Measurements from ENCODE around the genes TGFBR1 and MSANTD3.

- RAMPAGE, long total RNA: no peak
- RRBS, 2 experiments: no CpG with 5 or more reads among the region's 6 CpGs
CAGE:
- cytosol, long polyA minus RNA: no peak
- cytosol, long polyA plus RNA: no peak
- long polyA plus RNA: no peak
- nucleolus, long total RNA: no peak
- nucleus, long polyA plus RNA: no peak
- nucleus, long total RNA: no peak
Measured at GRCh38 chr9:97591137-97591521, 42.0 kb downstream of the TSTD2 start.

- RAMPAGE, long total RNA: no peak
- RRBS, 2 experiments: no CpG with 5 or more reads among the region's 4 CpGs
CAGE:
- cytosol, long polyA minus RNA: no peak
- cytosol, long polyA plus RNA: no peak
- long polyA plus RNA: no peak
- nucleolus, long total RNA: no peak
- nucleus, long polyA plus RNA: no peak
- nucleus, long total RNA: no peak
Measured at GRCh38 chr9:97759717-97760324, 62.7 kb upstream of the XPA start.

DNA sequence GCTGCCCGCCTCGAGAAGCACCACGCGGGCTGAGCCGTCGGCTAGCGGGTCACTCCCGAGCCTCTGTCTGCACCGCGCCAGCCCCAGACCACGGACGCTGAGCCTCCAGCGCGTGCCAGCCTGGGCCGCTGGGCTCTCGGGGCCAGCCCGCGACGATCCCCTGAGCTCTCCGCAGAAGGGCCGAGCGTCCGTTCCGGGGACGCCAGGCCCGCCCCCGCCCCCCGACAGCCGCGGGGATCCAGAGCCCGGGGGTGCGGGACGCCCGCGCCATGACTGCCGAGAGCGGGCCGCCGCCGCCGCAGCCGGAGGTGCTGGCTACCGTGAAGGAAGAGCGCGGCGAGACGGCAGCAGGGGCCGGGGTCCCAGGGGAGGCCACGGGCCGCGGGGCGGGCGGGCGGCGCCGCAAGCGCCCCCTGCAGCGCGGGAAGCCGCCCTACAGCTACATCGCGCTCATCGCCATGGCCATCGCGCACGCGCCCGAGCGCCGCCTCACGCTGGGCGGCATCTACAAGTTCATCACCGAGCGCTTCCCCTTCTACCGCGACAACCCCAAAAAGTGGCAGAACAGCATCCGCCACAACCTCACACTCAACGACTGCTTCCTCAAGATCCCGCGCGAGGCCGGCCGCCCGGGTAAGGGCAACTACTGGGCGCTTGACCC lies 750 bp downstream of the FOXE1 start:
- RAMPAGE, long total RNA: no peak
- RRBS, 2 experiments: 4 to 9% methylated on average over 24 to 31 of the region's 85 CpGs
CAGE:
- cytosol, long polyA minus RNA: no peak
- cytosol, long polyA plus RNA: no peak
- long polyA plus RNA: no peak
- nucleolus, long total RNA: no peak
- nucleus, long polyA plus RNA: no peak
- nucleus, long total RNA: no peak

DNA sequence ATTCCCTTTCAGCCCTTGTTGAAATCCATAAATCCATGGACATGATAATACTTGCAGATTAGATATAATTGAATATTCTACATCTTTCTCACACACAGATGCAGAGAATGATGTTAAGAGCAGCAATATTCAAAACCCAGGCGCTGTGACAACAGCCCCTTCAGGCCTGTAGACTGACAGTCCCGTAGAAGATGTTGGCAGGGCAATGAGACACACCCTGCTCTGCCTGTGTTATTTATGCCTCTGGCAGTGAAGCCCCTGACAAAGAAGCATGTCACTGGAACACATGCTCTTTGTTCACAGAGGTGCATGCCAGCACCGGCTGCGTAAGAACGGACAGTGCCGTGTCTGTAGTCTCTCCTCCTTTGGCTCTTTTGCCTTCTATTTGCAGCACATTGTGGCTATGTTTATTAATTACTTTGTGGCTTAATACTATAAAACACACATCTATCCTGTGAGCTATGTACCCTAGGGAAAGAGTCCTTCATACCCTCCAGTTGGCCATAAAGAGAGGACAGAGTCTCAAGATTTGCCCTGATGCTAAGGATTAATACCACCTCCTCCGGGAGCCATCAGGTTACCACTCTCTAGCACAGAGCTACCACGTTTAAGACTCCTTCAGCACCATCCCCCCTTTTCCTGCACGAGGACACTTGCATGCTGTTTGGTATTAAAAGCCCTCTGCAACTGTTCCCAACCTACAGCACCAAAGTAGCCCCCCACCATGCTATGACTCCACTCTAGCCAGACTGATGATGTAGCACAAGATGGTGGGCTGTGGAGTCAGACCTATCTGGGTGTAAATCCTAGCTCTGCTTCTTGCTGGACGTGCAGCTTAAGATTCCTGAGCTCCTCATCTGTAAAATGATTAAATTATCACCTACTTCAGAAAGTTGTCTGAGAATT lies 2.0 kb upstream of the ANP32B start:
- RAMPAGE, long total RNA: no peak
- RRBS, 2 experiments: no CpG with 5 or more reads among the region's 10 CpGs
CAGE:
- cytosol, long polyA minus RNA: no peak
- cytosol, long polyA plus RNA: no peak
- long polyA plus RNA: no peak
- nucleolus, long total RNA: no peak
- nucleus, long polyA plus RNA: no peak
- nucleus, long total RNA: no peak

DNA sequence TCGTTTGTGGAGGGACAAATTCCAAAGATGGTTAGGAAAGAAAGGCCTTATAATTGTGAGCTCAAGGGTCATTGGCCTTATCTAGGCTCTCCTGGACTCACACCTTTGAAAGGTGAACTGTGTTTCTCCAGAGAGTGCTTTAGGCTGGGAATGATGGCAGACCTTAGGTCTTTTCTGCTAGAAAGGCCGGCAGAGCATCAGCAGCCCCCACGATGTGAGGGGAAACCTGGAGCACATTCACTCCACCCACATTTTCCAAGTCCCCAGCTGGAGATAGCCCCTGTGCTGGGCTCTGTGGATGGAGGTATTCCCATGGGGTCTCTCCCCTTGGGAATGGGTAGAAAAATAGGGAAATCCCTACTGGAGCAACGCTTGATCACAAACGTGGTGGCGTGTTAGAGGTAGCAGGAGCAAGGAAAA lies 15.4 kb downstream of the CORO2A start:
- RAMPAGE, long total RNA: no peak
- RRBS, 2 experiments: no CpG with 5 or more reads among the region's 6 CpGs
CAGE:
- cytosol, long polyA minus RNA: no peak
- cytosol, long polyA plus RNA: no peak
- long polyA plus RNA: no peak
- nucleolus, long total RNA: no peak
- nucleus, long polyA plus RNA: no peak
- nucleus, long total RNA: no peak

GRCh38 chr9:98243733-98244303 lies 11.6 kb downstream of the TBC1D2 start:
- RAMPAGE, long total RNA: no peak
- RRBS, 2 experiments: no CpG with 5 or more reads among the region's 7 CpGs
CAGE:
- cytosol, long polyA minus RNA: no peak
- cytosol, long polyA plus RNA: no peak
- long polyA plus RNA: no peak
- nucleolus, long total RNA: no peak
- nucleus, long polyA plus RNA: no peak
- nucleus, long total RNA: no peak

DNA sequence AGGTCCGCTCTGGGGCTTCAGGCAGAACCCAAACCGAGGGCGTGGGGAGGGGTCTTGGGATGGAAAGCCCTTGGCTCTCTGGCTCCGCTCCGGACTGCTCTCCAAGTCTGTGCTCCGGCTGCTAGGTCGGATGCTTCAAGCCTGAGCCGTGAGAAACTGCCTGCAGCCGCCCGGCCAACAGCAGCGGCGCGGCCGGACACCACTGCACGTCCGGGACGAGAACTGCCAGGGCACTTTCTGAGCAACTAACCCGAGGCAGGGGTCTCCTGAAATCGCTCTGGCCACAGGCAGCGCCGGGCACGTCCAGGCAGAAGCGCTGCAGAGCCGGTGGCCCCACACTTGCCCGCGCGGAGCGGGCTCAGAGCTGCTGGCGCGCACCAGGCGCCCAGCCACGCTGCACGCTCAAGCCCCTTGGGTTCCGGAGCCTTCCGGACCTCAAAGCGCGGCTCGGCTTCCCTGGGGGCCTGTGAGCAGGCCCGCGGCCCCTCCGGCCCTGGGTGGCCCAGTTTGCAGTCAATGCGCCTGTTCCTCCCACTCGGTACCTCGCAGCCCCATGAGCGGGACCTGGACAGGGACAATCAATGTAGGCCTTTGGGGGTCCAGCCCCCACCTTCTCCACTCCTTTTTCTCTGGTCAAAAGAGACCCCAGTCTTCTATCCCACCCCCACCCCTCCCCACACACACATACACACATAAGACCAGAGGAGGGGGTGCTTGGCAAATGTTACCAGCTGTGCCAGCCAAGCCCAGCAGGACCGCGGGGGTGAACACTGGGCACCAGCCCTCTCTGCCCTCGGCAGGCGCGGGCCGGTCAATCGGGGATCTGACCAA lies 1.0 kb downstream of the GABBR2 start:
- RAMPAGE, long total RNA: no peak
- RRBS, 2 experiments: 9 to 12% methylated on average over 25 to 28 of the region's 52 CpGs
CAGE:
- cytosol, long polyA minus RNA: no peak
- cytosol, long polyA plus RNA: no peak
- long polyA plus RNA: no peak
- nucleolus, long total RNA: no peak
- nucleus, long polyA plus RNA: no peak
- nucleus, long total RNA: no peak

- RAMPAGE, long total RNA: no peak
- RRBS, 2 experiments: no CpG with 5 or more reads among the region's 16 CpGs
CAGE:
- cytosol, long polyA minus RNA: no peak
- cytosol, long polyA plus RNA: no peak
- long polyA plus RNA: no peak
- nucleolus, long total RNA: no peak
- nucleus, long polyA plus RNA: no peak
- nucleus, long total RNA: no peak
Measured at GRCh38 chr9:98709640-98709906, 838 bp upstream of the GABBR2 start.

DNA sequence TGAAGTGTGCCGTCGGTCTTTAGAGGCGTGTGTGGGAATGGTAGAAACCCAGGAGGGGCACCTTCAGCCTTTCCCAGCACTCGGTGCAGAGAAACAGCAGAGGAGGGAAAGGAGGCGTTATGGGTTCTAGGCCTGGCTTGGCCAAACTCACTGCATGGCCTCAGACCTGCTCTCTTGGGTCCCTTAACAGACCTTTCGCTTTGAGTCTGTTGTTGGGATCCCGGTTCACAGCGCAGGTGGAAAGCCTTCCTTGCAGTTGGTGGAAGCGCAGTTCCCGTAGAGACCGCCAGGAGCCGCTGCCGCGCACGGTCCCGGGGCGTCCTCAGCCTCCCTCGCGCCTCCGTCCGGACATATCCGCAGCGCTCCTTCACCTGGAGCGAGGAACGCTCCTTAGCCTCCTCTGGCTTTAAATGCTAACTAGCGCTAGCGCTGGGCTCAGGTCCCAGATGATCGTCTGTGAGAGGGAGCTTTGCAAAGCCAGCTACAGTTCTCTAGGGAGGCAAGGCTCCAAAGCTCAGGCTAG lies 31.2 kb downstream of the COL15A1 start:
- RAMPAGE, long total RNA: no peak
- RRBS, 2 experiments: under 1 to 3% methylated on average over 8 of the region's 28 CpGs
CAGE:
- cytosol, long polyA minus RNA: no peak
- cytosol, long polyA plus RNA: no peak
- long polyA plus RNA: no peak
- nucleolus, long total RNA: no peak
- nucleus, long polyA plus RNA: no peak
- nucleus, long total RNA: no peak

GRCh38 chr9:98975427-98975929 lies 31.8 kb downstream of the COL15A1 start:
- RAMPAGE, long total RNA: no peak
- RRBS, 2 experiments: no CpG with 5 or more reads among the region's 7 CpGs
CAGE:
- cytosol, long polyA minus RNA: no peak
- cytosol, long polyA plus RNA: no peak
- long polyA plus RNA: no peak
- nucleolus, long total RNA: no peak
- nucleus, long polyA plus RNA: no peak
- nucleus, long total RNA: no peak

GRCh38 chr9:98977192-98977448 lies 33.4 kb downstream of the COL15A1 start:
- RAMPAGE, long total RNA: no peak
- RRBS, 2 experiments: no CpG with 5 or more reads among the region's 2 CpGs
CAGE:
- cytosol, long polyA minus RNA: no peak
- cytosol, long polyA plus RNA: no peak
- long polyA plus RNA: no peak
- nucleolus, long total RNA: no peak
- nucleus, long polyA plus RNA: no peak
- nucleus, long total RNA: no peak

DNA sequence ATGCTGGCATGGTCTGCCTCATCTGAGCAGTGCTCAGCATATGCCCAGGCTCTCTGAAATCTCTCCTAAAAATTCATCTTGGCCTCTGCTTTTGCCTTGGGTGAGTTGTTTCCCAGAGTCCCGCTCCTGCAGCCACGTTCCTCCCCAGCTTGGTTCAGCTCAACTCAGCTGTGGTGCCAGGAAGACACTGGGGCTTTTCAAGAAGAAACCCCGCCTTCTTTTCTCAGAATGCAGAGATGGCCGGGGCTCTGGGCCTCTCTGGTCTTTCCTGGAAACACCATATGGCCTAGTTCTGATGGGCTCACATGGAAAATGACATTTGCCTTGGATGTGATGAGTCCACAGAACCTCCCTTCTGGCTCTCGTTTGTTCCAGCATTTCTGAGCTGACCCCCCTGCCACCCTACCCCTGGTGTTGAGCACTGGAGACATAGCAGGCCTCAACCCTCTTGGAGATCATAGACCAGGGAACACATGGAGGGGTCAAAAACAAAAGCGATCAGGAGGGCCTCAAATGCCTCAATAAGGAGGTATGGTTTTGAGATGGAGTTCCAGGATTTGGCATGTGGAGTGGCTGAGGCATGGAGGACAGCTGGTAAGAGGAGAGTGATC lies 12.0 kb upstream of the TGFBR1 start:
- RAMPAGE, long total RNA: no peak
- RRBS, 2 experiments: no CpG with 5 or more reads among the region's 6 CpGs
CAGE:
- cytosol, long polyA minus RNA: no peak
- cytosol, long polyA plus RNA: no peak
- long polyA plus RNA: no peak
- nucleolus, long total RNA: no peak
- nucleus, long polyA plus RNA: no peak
- nucleus, long total RNA: no peak

DNA sequence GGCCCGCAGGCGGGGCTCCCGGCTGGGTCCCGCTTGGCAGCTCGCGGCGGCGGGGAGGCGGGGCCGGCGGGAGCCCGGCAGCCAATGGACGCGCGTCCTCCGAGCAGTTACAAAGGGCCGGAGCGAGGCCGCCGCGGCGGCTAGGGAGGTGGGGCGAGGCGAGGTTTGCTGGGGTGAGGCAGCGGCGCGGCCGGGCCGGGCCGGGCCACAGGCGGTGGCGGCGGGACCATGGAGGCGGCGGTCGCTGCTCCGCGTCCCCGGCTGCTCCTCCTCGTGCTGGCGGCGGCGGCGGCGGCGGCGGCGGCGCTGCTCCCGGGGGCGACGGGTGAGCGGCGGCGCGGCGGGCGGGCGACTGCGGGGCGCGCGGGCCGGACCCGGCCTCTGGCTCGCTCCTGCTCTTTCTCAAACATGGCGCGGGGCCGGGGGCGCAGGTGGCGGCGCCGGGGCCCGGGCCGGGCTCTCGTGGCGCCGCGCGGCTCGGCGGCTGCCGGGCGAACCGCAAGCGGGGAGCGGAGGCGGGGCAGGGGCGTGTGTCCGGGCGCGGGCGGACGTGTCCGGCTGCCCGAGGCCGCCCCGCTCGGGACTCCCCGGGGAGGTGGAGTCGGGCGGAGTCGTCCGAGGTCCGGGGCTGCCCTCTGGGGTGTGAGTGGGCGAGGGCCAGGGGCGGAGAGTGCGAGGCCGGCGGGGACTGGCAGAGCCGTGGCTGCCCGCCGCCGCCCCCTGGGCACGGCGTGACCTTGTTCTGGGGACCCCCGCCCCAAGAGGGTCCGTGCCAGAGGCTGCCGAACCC lies at the start of gene TGFBR1:
TSS of gene TGFBR1 (plus strand) at position 136 of the 790 bp plus-strand sequence.
- RAMPAGE, long total RNA: no peak
- RRBS, 2 experiments: under 1 to 2% methylated on average over 73 to 86 of the region's 119 CpGs
CAGE:
- cytosol, long polyA minus RNA: start-site peak on the plus strand centred at position 151 of the sequence, 24 bp wide, 36 reads
- cytosol, long polyA plus RNA: no peak
- long polyA plus RNA: start-site peak on the plus strand centred at position 432 of the sequence, 744 bp wide, 9 and 53 reads in 2 replicates
- nucleolus, long total RNA: no peak
- nucleus, long polyA plus RNA: start-site peak on the plus strand centred at position 138 of the sequence, 122 bp wide, 38 and 61 reads in 2 replicates
- nucleus, long total RNA: no peak

- RAMPAGE, long total RNA: no peak
- RRBS, 2 experiments: no CpG with 5 or more reads among the region's 5 CpGs
CAGE:
- cytosol, long polyA minus RNA: no peak
- cytosol, long polyA plus RNA: no peak
- long polyA plus RNA: no peak
- nucleolus, long total RNA: no peak
- nucleus, long polyA plus RNA: no peak
- nucleus, long total RNA: no peak
Measured at GRCh38 chr9:99123096-99123936, 18.4 kb downstream of the TGFBR1 start.

DNA sequence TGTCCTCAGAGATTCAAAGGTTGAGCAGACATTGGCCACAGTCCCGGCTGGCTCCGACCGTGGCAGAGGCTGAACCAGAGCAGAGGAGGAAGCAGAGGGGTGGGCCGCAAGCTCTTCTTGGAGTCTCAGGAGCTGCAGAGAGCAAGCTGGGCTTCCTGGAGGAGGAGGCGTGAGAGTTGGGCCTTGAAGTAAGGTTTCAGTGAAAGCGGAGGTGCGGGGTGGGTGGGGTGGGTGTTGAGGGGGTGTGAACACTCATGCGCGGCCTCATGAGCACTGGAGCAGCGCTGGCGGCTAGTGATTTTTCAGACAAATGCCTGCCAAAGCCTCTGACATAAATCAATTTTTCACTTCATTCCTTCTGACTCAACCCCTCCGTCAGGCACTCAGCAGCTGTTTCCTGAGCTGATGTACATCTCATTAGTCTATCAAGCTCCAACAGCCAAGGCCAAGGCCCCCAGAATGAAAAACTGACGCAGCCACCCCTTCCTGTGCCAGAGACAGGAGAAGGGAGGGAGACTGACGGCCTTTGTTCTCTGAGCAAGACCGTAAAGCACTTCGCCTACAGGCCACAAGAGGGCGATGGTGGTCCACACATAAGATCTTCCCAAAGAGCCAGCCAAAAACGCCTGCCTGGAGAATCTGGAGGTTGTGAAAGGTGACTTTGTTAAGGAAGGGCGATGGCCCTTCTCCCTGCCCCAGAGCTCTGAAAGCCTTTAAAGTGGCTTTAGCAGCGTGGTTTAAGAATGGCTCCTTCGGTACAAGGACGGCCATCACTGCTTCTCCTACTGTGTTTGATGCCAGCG lies 37.3 kb downstream of the ALG2 start:
- RAMPAGE, long total RNA: start-site peak on the minus strand centred at position 129 of the sequence, 114 bp wide, 33 and 8 reads in 2 replicates
- RRBS, 2 experiments: no CpG with 5 or more reads among the region's 23 CpGs
CAGE:
- cytosol, long polyA minus RNA: no peak
- cytosol, long polyA plus RNA: no peak
- long polyA plus RNA: no peak
- nucleolus, long total RNA: no peak
- nucleus, long polyA plus RNA: no peak
- nucleus, long total RNA: no peak

DNA sequence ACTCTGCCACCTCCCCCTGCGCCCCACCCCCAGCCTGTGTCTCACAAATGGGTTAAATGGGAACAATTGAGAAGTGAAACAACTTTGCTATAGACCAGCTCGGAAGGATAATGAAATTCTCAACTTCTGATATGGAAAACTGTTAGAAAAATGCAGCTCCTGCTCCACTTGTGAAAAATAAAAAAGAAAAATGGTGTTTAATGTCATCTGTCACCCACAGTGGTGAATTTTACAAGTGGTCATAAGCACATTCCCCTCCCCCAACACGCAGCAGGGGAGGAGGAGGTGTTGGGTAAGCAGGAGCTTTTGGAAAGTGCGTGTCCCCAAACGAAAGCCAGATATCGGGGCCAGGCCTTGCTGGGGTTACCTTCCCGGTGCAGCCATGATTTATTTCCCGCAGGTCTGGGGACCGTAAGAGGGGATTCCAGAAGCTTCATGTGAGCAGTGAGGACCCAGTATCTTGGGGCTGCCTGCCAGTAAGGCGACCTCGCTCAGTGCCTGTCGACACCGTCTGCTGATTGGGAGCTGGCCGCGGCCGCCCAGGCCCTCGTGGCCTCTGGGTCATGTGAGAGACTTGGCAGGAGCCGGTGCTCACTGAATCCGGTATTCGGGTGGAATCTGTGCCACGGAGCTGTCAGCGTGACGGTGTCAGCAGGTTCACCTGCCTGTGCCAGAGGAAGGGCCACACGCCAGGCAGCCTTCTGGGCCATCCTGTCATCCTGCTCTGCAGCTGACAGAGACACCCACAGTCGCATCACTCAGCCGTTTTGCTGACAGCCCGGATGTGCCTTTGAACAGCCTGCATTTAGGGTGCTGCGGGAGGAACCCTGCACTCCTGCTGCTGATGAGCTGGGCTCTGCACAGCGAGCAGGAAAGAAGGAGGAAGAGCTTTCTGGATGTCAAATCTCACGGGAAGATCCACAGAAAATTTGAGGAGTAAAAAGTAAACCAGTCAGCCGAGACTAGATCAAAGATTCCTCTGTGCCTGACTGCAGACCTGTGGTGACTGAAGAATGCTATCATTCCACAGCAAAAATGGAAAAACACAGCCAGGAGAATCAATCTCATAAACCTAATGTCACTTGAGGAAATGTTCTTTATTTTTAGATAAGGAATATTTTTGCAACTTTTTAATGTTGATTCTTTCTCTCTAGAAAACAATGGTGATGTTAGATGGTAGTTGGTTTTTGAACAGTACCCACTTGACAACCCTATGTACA lies 37.4 kb downstream of the SEC61B start:
- RAMPAGE, long total RNA: no peak
- RRBS, 2 experiments: no CpG with 5 or more reads among the region's 31 CpGs
CAGE:
- cytosol, long polyA minus RNA: no peak
- cytosol, long polyA plus RNA: no peak
- long polyA plus RNA: no peak
- nucleolus, long total RNA: no peak
- nucleus, long polyA plus RNA: no peak
- nucleus, long total RNA: no peak

DNA sequence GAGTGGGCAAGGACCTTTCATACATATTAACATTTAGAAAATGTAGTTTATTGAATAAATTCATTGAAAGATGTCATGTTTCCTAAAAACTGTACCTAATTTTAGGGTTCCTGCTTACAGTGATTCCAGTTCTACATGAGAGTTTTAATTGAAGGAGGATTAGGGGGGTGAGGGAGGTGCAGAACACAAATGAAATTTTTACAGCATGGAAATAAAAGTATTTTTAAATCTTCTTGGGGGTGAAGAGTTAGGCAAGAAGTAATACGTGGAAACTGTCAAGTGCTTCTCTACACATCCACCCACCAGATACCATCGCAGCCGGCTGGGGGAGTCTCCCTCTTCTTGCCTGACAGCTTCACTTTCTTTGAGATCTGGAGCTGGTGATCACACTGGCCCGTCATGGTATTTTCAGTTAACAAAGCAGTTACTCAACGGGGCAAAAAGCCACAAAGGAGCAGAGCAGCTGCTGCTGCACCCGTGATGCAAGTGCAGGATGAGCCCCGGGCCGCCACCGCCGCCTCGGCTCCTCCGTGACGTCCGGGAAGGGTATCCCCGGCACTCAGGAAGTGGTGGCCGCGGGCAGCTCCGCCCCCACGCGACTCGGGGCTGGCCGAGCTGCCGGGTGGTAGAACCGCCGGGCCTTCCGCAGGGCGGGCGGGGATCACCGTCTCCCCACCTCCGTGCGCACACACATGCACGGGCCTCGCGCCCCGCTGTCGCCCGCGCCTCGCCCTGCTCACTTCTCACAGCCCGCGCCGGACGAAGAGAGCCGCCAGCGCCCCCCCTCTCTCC lies 2.5 kb upstream of the NR4A3 start:
- RAMPAGE, long total RNA: no peak
- RRBS, 2 experiments: 1 to 2% methylated on average over 18 to 21 of the region's 45 CpGs
CAGE:
- cytosol, long polyA minus RNA: no peak
- cytosol, long polyA plus RNA: no peak
- long polyA plus RNA: no peak
- nucleolus, long total RNA: no peak
- nucleus, long polyA plus RNA: no peak
- nucleus, long total RNA: no peak

- RAMPAGE, long total RNA: no peak
- RRBS, 2 experiments: no CpG with 5 or more reads among the region's 6 CpGs
CAGE:
- cytosol, long polyA minus RNA: no peak
- cytosol, long polyA plus RNA: no peak
- long polyA plus RNA: no peak
- nucleolus, long total RNA: no peak
- nucleus, long polyA plus RNA: no peak
- nucleus, long total RNA: no peak
Measured at GRCh38 chr9:100145057-100145533, 46.1 kb downstream of the INVS start.

GRCh38 chr9:100351750-100352742 lies 696 bp downstream of the TEX10 start:
- RAMPAGE, long total RNA: no peak
- RRBS, 2 experiments: under 1 to 2% methylated on average over 25 to 27 of the region's 56 CpGs
CAGE:
- cytosol, long polyA minus RNA: no peak
- cytosol, long polyA plus RNA: no peak
- long polyA plus RNA: no peak
- nucleolus, long total RNA: no peak
- nucleus, long polyA plus RNA: no peak
- nucleus, long total RNA: no peak

GRCh38 chr9:100426792-100427699 lies at the start of gene MSANTD3:
Gene MSANTD3 (plus strand): TSS chr9:100427143.
- RAMPAGE, long total RNA: no peak
- RRBS, 2 experiments: 1 to 2% methylated on average over 70 to 74 of the region's 117 CpGs
CAGE:
- cytosol, long polyA minus RNA: start-site peak on the plus strand at chr9:100427351-100427359, 9 reads
- cytosol, long polyA plus RNA: start-site peak on the plus strand at chr9:100427348-100427400, 33 and 55 reads in 2 replicates
- long polyA plus RNA: start-site peak on the plus strand at chr9:100427345-100427396, 41 and 75 reads in 2 replicates
- nucleolus, long total RNA: start-site peak on the plus strand at chr9:100427096-100427466, 27 reads
- nucleus, long polyA plus RNA: start-site peak on the plus strand at chr9:100427331-100427393, 30 and 33 reads in 2 replicates
- nucleus, long total RNA: no peak